Trachea (tissue), 1 donor: Measurements from ENCODE around the gene SYT4.

GRCh38 chr18:42706532-42707185, 408.8 kb downstream of the RIT2 start:
- PRO-cap: bidirectional peak, plus-strand start at chr18:42706926, minus-strand start at chr18:42706725

DNA sequence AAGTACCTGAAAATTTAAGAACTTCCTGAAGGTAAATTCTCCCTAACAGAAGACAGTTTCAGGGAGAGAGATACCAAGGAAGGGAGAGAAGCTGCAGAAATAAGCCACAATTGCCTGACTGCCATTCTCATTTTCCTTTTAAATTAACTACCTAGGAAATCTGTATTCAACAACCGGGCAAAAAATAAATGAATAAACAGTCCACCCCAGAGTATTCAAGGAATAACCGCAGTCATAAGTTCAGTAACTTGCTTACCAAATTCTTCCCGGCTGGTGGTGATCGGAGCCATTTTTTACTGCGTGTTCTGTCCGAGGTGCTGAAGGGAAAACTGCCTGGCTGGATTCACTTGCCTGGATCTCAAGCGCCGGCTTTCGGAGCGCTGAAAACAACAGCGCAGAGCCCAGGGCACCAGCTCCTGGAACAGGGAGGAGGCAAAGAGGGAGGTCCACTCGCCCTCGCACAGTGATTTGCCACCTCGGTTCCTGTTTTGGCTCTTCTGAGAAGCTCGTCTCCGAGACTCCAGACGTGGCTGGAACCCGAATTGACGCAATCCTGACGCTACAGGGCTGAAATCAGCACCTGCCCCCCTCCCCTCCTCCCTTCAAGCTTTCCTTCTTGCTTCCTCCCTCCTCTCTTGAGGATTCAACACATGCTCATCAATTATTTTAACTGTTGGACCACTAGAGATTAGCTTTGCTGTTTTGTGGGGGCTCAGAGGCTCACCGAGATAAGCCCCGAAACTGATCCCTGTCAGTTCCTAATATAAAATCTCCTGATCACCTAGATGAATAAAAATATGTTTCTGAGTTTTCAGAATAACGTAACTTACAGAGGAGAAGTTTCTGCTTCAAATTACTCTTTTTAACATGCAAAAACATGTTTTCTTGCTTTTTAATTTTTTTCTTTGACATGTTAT, at the start of gene SYT4:
SYT4 (minus strand) TSS at position 499 of the 917 bp plus-strand sequence.
- PRO-cap: no peak

GRCh38 chr18:44711082-44711610, 30.5 kb downstream of the SETBP1 start:
- PRO-cap: no peak

DNA sequence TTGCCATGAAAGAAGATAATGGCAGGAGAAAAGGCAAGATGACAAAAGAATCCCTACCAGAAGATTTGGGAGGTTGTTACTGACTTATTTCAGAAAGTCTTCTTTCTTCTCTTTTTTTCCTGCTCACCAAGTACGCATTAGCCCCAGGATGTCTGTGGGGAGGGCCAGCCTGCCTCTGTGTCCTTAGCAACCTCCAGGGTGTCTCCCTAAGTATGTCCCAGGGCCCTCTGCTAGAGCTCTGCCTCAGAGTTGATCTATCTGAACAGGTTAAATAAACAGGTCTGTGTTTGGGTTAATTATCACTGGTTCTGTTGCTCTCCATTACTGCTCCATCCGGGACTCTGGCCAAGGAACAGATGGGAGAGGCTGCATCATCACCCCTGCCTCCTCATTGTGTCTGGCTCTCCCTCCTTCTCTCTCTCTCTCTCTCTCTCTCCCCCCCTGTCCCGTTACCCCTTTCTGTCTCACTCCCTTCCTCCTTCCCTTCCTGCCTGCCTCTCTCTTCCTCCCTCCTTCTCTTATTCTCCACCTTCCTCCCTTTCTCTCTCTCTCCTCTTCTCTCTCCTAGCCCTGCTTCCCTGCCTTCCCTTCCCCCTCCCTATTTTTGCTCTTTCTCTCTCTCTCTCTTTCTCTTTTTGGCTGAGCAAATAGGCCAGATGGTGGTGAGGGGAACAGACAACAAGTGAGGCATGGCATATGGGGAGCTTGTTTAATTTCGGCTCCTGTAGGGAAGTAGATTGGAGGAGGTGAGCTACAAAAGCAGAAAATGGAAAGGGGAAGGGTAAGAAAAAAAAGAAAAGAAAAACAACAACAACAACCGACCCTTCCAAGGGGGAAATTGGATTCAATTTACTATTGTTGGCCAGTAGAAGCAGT, 62.1 kb downstream of the SETBP1 start:
- PRO-cap: unidirectional peak, minus-strand start at position 343 of the sequence; unidirectional peak, minus-strand start at position 393 of the sequence

GRCh38 chr18:44747611-44748279, 67.1 kb downstream of the SETBP1 start:
- PRO-cap: no peak

GRCh38 chr18:44753245-44753794, 72.6 kb downstream of the SETBP1 start:
- PRO-cap: no peak

GRCh38 chr18:44925030-44925668, 244.5 kb downstream of the SETBP1 start:
- PRO-cap: no peak

DNA sequence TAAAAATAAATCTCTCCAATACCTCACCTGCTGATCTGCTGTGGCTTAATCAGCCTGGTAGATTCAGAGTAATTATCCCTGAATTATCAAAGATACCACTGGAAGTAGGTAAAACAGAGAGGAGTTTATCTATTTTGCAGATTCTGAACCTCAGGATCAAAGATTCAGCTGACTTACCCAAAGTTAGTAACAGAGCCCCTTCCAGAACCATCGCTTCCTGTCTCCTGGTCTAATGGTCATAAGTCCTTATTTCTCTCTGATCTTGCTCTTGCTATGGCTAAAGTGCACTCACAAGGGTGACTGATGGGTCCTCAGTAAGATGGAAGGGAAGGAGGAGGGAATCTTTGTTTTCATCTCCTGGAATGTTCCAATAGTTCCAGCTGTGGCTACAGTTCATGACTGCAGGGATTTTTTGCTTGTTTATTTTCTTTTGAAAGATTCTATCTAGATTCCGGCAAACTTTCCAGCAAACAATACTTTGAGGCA, 111.5 kb upstream of the SLC14A2 start:
- PRO-cap: no peak

DNA sequence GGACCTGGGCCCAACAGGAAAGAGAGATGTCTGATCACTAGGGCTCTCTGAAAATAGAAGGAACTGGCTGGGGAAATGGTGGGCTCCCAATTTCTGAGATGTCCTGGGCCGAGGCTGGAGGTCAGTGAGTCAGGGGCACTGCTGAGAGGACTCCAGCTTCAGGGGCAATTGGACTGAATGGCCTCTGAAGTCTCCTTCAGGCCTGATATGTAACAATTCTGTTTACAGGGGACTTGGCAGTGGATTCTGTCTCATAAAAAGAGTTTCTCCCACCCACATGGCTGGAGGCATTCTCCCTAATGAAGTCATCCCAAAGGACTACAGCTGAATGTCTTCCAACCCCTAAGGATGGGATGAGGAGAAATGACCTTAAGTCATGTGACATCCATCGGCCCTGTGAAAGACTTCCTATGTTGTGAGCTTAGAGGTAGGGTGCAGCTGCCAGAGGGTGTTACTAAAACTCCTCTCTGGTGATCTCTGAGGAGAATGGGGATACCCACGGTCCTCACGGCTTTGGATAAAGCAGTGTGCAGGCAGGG, 27.1 kb upstream of the SLC14A2 start:
- PRO-cap: no peak

DNA sequence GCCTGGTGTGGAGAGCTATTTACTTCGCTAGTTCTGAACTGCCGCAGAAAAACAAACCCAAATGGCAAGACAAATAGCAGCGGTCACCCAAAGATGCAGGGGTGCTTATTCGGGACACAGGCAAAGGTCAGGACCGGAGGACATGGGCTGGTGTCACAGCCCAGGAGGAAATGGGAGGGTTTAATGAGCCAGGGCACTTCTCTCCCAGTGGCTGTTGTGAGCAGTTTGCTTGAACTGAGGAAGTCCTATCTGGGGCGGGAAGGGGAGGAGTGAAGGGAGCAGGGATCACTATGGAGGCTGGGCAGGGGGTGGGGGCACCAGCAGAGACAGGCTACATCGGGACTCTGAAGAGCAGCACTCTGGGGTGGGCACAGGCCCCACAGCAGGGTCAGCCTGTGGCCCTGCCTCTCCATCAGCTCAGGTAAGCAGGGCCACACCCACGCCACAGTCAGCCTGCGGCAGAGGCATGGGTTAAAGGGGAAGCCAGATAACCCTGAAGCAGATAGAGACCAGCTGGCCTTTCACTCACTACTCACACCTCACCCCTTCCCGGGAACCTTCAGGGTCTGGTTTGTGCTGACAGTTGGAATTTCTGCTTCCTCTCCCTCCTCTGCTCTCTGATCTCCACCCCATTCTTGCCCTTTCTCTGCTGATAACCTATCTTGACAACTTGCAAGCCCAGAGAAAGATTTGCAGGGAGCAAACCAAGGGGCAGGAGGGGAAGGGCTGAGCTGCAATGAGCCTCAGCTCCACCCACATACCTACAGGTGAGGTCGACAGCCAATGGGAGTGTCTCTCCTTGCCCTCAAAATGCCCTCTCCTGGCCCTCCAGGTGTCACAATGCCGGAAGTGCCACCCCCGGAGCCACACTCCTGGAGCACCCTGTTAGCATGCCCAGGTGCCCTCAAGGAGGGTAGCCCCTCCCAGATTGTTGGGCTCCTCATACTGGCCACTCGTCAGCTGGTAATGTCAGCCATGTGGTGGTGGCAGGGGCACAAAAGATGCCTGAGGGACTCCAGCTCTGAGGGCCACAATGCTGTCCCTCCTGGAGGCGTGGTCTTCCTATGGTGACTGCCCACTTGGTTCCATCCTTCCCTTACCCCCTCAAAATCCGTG, 3.6 kb downstream of the SIGLEC15 start:
- PRO-cap: no peak

DNA sequence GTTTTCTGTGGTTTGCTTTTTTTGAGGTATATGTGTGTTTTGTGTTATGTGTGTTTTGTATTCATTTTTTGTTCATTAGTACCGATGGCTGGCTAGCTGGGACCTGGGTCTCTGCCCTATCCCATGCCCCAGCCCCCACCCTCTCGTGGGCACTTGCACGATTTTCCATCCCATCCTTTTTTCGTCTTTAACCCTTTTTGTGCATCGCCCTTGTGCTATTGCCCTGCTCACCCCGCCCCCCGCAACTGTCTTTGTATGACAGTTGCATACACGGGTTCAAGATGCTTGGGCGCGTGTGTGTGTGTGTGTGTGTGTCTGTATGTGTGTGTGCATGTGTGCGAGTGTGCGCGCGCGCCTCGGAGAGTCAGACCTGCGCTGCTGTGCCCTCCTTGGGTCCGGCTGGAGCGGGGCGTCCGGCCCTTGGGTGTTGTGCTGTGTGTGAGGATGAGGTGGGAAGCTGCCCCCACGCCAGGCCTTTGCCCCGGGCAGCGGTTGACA, 984 bp downstream of the RNF165 start:
- PRO-cap: no peak

DNA sequence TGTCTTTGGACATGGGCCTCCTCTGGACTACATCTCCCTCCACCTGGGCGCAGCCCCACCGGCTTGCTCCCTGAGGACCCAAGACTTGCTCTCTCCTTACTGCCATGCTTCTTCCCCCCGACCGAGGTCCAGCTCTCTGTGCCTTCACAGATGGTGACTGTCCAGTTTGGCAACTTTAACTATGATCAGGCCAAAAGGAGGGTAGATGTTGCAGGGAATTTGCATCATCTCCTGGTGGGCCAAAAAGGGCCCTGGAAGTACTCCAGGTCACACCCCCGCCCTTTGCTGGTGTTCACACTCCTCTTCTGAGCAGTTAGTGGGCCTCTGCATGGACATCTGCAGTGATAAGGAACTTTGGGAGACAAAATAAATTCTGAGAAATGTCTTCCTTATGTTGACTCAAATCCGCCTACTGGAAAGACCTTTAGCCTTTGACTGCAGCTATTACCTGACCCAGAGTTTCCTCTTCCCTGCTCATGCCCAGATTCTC, 88.7 kb downstream of the RNF165 start:
- PRO-cap: no peak

DNA sequence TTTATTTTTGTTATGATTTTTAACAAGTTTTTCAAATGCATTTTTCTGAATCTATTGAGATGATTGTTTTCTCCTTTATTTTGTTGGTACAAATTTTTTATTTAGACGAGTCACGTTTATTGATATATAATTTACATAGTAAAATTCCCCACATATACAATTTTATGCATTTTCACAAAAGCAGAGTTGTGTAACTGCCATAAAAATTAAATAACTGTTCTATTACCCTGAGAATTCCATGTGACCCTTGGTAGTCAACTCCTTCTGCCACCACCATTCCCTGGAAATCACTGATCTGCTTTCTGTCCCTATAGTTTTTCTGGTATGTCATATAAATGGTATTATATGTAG, 26.2 kb upstream of the ST8SIA5 start:
- PRO-cap: no peak

DNA sequence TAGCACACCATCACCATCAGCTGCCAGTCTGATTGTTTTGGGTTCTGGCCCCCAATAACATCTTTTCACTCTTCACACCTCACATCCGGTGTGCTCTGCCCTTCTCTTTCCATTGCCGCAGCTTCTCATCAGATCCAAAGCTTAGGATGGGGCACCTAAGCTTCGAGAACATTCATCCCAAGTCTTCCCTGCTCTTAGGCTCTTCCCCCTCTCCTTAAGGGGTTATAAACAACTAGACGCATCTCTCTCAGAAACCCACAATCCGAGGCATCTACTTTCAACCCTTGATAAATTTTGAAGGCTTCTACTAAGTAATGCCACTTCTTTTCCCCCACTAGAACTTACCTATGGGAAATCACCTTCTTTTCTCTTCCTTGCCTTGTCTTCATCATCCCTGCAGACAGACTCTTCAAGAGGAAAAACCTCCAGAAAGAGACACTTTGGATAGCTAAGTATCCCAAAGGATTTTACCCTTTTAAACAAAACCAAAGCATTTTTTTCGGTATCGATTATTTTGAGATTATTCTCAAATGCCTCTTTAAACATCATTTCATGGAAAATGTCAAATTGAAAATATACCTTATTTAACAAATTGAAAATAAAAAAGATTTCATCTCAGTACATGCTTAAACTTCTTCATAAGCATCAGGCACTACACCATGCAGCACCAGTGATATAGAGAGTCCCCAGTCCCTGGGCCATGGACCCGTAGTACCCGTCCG, 48.5 kb downstream of the HDHD2 start:
- PRO-cap: no peak

DNA sequence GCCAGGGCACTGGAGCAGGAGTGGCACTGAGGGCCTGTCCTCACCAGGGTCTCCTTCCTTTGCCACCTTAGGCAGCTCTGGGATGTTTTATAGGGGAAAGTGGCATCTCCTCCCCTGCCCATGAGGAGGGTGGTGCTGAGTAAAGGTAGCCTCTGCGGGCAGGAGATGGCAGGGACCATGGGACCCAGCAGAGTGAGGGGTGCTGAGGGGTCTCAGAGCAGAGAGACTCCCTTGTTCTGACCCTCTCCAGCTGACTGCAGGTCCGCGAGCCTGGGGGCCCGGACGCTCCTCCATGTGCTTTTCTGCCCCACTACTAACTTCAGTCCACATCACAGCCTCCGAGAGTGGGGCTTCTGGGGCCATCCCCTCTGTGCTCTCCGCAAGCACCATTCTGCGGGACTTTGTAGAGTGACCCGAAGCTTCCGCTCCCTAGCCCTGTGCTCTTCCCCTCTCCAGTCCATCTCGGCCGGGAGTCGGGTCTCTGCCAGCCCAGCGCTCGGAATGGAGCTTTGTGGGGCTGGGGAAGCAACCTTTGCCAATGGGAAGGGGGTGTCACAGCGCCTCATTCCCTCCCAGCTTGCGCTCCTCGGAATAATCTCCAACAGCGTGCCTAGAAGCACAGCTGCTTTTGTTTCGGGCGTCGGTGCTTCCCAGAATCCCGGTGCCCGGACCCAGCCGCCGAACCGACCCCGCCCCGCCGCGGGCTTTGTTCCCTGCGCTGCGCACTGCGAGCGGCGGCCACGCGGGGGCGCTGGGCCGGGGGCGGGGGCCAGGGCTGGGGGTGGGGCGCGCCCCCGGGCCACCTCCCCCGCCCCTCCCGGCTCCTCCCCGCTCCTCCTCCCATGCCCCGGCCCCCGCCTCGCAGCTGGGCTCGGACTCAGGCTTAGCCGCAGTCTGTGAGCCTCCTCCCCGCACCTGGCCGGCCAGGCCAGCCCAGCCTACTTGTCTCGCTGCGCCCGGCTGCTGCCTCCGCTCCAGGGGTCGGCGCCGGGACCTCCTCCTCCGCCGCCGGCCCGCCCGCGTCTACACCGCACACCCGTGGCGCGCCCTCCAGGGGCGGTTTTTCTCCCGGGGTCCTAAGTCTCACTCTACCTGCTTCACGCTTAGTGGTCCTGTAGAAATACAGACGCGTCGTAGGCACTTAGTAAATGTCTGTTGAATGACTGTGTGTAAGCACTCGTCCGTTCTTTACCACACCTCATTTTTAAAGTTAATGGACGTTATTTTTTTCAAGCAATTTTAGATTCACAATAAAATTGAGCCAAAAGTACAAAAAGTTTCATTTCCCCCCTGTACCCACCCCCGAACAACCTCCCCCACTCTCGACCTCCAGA, 77.6 kb upstream of the SMAD2 start:
- PRO-cap: no peak

- PRO-cap: no peak
These were observed 176.4 kb upstream of the SMAD2 start for GRCh38 chr18:48106773-48107400.

GRCh38 chr18:48135571-48136119, 205.2 kb upstream of the SMAD2 start:
- PRO-cap: no peak

GRCh38 chr18:48542768-48543154, 3.9 kb downstream of the CTIF start:
- PRO-cap: no peak

- PRO-cap: no peak
These were observed 6.8 kb downstream of the CTIF start for GRCh38 chr18:48545500-48546077.

DNA sequence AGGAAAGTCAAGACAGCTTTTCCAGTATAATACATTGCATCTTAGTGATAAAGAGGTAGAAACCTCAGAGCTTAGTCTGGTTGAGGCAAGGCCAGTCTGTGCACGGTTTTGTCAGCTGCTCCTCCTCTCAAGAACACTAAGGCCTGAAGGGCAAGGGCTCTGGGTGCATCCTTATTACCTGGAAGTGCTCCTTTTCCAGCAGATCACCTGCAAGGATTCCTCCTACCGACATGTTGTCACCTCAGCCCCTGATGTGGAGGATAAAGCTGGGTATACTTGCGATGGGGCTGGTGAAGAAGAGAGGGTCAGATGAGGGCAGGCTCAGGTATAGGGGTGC, 149.2 kb downstream of the CTIF start:
- PRO-cap: no peak